A549 (cell line): ENCODE data around the gene ZNF469.

- PRO-cap = no peak
CAGE:
- cytosol, long polyA plus RNA = no peak
- long polyA plus RNA = no peak
- nucleus, long polyA plus RNA = no peak
These were observed 19.7 kb upstream of the JPH3 start for GRCh38 chr16:87582617-87583014.

DNA sequence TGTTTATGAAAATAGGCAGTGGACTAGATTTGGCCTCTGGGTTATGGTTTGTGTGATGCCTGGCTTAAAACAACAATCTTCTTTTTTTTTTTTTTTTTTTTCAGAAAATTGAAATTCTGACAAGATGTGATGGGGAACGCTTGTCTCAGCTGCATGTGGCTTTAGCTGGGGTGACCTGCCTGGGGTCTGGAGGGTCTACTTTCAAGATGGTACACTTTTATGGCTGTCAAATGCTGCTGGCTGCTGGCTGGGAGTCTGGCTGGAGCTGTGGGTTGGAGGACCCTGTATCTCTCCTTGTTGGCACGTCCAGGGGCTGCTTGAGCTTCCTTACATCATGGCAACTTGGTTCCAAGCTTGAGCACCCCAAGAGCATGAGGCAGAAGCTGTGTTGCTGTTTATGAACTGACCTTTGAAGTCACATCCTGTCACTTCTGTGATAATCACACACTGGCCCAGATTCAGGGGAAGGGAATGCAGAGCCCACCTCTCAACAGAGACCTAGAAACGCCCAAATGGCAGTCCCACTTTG lies 3.2 kb upstream of the JPH3 start:
- PRO-cap = no peak
CAGE:
- cytosol, long polyA plus RNA = no peak
- long polyA plus RNA = no peak
- nucleus, long polyA plus RNA = no peak

DNA sequence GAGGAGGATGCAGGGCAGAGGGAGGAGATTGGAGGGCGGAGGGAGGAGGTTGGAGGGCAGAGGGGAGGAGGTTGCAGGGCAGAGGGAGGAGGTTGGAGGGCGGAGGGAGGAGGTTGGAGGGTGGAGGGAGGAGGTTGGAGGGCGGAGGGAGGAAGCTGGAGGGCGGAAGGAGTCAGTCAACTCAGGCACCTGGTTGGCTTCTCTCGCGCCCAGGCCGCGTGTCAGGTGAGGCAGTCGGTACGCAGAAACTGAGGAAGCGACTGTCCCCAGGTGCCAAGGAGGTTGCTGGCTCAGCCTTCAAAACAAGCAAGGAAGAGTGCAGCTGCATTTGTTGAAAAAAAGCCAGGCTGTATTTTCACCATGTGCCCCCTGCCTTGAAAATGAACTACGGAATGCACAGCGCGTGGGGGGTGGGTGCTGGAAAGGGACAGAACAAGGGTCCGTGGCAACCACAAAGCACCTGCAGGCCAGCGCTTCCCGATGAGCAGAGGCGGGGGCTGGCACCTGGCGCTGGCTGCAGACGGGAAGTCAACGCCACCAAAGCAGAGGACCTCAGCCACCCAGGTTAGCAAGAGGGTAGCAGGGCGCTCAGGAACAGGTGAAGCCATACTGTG lies 64.9 kb downstream of the KLHDC4 start:
- PRO-cap = no peak
CAGE:
- cytosol, long polyA plus RNA = no peak
- long polyA plus RNA = no peak
- nucleus, long polyA plus RNA = no peak

- PRO-cap = no peak
CAGE:
- cytosol, long polyA plus RNA = no peak
- long polyA plus RNA = no peak
- nucleus, long polyA plus RNA = no peak
These were observed 26.8 kb downstream of the SLC7A5 start for GRCh38 chr16:87842357-87842959.

DNA sequence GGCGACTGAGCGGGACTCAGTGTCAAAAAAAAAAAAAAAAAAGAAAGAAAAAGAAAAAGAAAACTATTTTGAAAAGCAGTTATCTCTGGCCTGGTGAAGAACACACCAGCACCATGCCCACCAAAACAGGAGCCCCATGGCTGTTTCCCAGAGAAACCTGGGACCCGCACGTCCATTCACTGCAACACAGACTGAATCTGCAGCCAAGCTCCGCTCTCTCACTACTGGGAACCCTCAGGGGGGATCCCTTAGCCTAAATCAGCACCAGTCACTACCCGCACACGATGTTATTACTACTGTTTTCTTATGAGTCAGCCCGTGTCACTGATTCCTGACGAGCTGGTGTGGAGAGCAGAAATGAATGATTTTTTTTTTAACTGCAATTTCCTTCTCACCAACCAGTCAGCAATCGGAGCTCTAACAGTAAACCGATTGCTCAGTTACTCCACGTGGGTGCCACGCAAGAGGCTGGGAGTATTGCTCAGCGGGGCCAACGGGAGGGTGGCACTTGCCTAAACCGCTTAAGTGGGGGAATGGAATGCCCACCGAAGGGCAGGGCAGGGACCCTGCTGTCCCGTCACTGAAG lies 1.1 kb downstream of the SLC7A5 start:
- PRO-cap = bidirectional peak, plus-strand start at position 524 of the sequence, minus-strand start at position 364 of the sequence
CAGE:
- cytosol, long polyA plus RNA = no peak
- long polyA plus RNA = no peak
- nucleus, long polyA plus RNA = no peak

DNA sequence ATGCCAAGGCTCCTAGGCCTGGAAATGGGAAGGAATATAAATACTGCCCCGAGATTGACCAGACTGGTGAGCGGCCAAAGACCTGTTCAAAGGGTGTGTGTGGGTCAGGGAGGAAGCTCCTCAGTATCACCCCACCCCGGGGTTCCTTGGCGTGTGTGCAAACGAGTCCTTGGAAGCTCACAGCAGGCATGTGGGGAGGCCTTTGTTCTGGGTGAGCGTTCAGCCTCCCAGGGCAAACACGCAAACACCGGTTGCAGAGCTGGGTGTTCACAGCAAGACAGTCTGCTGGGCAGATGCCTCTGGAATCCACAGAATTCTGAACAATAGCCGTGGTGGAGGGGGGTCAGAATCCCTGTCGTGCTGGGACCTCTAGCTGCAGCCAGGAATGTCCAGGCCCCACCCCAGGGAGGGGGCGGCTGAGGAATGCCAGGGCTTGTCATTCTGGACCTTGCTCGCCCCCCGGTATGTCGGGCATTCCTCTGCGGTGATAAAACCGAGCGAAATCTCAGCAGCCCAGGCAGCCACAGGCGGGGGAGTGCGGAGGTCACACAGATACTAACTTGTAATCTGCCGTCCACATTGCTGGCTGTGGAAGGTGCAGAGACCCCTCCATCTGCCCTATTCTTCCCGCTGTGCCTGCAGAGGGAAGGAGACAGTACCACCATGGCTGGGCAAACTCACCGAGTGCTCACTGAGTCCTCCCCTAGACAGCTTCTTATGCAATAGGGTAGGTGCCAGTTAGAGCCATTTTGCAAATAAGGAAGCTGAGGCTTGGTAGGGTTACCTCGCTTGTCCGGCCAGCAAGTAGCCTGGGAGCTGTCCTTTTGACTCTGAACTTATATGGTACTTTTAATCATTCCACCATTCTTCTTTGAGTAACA lies 1.3 kb upstream of the SLC7A5 start:
- PRO-cap = no peak
CAGE:
- cytosol, long polyA plus RNA = no peak
- long polyA plus RNA = no peak
- nucleus, long polyA plus RNA = no peak

- PRO-cap = no peak
CAGE:
- cytosol, long polyA plus RNA = no peak
- long polyA plus RNA = no peak
- nucleus, long polyA plus RNA = no peak
These were observed 3.2 kb upstream of the SLC7A5 start for GRCh38 chr16:87872529-87872876.

- PRO-cap = no peak
CAGE:
- cytosol, long polyA plus RNA = no peak
- long polyA plus RNA = no peak
- nucleus, long polyA plus RNA = no peak
These were observed 17.6 kb downstream of the CA5A start for GRCh38 chr16:87918794-87919135.

DNA sequence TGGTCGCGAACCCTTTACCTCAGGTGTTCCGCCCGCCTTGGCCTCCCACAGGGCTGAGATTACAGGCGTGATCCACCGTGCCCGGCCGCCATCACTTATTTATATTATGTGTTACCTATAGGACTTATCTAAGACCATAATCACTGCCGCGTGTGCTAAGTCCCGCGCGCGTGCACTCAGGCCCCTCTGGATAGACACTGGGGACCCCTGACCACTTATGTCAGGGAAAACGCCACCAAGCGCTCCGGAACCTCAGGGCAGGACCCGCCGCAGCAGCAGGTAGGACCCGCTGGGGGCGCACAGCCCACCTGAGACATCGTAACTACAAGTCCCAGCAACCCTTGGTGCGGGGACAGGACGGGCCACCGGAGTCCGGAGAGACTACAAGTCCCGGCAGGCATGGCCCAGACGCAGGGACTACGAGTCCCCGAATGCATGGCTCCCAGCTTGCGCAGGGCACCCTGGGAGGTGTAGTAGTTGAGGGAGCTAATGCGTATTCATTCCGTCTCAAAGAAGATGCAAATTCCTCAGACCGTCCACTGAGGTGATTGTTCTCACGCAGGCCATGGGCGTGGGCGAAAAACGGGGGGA lies 490 bp upstream of the BANP start:
- PRO-cap = no peak
CAGE:
- cytosol, long polyA plus RNA = no peak
- long polyA plus RNA = no peak
- nucleus, long polyA plus RNA = no peak

DNA sequence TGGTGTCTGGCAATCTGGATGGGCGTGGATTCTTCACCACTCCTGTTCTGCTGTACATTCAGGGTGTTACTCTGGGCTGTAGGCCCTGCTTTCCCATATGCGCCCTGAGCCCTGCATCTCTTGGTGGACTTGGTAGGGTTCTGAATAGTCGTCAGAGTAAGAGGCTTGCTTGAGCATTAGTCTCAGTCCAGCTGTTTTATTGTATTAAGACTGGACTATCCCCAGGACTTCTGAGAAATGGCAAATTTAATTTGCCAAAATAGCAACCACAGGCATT lies 14.9 kb downstream of the BANP start:
- PRO-cap = no peak
CAGE:
- cytosol, long polyA plus RNA = no peak
- long polyA plus RNA = no peak
- nucleus, long polyA plus RNA = no peak

GRCh38 chr16:87982379-87982782 lies 31.1 kb downstream of the BANP start:
- PRO-cap = no peak
CAGE:
- cytosol, long polyA plus RNA = no peak
- long polyA plus RNA = no peak
- nucleus, long polyA plus RNA = no peak

DNA sequence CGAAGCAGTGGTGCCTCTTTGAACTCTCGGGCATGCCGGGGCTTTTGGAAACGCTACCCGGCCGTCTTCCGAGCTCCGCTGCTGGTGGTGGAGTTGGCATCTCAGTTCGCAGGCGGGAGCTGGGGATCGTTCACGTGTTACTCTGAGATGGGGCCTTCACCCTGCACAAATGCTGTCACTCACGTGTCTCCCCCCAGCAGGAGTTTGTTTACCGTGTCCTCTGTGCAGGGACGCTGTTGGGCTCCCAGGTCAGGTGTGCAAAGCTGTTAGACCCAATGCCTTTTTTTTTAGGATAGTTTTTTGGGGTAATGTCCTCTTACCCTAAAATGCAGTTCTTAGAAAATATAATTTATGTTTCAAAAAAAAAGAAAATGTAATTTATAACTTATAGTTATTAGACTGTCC lies 34.0 kb downstream of the BANP start:
- PRO-cap = no peak
CAGE:
- cytosol, long polyA plus RNA = no peak
- long polyA plus RNA = no peak
- nucleus, long polyA plus RNA = no peak

DNA sequence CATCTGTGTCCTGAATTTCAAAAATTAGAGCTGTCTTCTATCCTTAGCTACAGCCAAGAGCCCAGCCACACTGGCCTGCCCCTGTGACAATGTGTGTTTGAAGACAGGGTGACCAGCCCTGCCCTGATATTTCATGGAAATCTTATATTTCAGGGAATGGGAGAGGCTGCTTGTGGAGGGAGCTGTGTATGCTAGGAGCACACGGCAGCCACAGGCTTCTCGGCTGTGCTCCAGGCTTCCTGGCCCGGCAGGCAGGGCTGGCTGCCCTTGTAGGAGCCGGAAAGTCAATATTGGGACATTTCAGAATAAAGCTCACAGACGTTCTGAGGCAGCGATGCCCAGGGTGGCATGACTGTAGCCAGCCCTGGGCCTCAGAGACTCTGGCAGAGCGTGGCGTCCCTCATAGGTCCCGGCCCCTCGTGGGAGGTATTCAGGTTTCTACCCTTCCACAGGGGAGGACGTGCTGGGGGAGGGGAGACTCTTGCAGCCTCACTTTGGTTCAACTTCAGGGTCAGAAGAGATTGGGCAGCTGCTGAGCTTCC lies 65.7 kb downstream of the BANP start:
- PRO-cap = no peak
CAGE:
- cytosol, long polyA plus RNA = no peak
- long polyA plus RNA = no peak
- nucleus, long polyA plus RNA = no peak

DNA sequence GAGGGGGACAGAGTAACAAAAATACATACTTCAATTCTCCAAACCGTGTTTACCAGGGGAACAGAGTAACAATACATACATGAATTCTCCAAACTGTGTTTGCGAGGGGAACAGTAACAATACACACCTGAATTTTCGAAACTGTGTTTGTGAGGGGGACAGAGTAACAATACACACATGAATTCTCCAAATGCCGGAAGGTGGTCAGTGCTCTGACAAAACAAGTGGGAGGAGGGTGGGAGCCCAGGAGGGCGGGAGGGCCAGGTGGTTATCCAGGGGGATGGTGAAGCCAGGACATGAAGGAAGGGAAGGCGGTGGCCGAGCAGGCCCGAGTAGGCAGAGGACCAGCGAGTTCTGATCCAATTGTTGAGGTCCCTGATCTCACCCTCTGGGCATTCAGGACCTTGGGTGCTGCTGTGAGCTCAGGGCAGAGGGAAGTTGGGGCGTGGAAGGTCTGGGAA lies 75.5 kb downstream of the BANP start:
- PRO-cap = no peak
CAGE:
- cytosol, long polyA plus RNA = no peak
- long polyA plus RNA = no peak
- nucleus, long polyA plus RNA = no peak

DNA sequence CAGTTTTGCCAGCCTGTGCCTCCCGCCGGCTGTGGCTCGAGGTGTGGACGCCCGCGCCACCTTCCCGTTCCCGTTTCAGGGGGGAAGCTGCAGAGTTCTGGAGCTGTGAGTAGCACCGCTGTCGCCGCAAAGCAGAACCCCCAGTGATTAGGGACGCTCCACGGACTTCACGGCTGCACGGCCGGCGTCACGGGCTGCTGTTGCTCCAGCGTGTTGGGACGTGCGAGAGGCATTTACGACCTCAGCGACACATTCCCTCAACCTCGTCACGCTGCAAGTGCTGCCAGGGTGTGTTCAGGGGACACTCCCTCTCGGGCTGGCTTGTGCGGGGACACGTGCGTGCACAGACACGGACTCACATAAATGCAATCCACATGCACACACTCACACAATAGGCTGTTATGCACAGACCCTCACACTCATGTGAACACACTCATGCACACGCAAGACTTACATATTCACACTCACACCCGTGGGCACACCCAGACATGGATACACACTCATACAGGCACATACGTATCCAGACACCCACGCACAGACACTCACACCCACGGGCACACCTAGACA lies 198.2 kb upstream of the ZNF469 start:
- PRO-cap = no peak
CAGE:
- cytosol, long polyA plus RNA = no peak
- long polyA plus RNA = no peak
- nucleus, long polyA plus RNA = no peak

DNA sequence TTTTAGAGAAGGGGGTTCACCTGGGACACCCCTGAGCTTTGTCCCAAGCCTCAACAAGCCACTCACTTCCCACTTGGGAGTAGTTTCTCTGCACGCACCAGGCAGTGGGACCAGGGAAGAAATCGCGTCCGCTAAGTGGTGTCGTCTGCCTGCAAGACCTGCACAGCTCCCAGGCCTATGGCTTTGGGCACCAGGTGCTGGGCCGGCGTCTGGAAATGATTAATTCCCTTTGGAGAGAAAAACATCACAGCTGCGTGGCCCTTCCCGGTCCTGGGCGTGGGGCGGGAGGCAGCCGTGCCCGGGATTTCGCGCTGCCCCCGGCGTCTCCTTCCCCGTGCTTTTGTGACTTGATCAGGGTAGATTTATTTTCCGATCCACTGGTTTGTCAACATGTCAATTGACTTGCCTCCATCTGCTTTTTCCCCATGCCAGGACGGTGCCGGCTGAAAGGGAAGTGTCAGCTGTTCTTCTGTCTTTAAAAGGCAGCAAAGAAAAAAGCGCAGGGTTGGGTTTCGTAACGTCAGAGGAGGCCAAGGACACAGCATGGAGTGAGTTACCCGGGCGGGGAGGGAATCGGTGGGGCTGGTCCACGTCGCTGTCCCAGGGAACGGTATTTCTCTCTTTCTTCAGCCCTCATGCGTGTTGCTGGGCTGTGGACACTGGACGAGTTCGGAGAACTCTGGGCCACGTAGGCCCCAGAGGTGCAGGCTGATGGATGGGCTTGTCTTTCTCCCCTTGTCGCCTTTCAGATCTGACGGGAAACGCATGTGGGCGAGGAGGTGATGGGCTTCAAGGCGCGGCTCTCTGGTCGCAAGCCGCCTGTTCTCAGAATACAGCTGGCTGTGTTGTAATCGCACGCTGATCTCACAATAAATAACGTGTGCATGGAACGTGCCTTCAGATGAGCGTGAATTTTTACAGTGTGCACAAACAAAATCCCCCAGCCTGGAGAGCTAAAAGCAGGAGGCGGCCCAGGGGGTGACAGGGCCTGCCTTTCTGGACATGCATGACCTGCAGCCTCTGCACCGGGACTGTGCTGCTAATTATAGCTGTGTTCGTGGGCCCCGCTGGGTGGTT lies 188.1 kb upstream of the ZNF469 start:
- PRO-cap = no peak
CAGE:
- cytosol, long polyA plus RNA = no peak
- long polyA plus RNA = no peak
- nucleus, long polyA plus RNA = no peak

DNA sequence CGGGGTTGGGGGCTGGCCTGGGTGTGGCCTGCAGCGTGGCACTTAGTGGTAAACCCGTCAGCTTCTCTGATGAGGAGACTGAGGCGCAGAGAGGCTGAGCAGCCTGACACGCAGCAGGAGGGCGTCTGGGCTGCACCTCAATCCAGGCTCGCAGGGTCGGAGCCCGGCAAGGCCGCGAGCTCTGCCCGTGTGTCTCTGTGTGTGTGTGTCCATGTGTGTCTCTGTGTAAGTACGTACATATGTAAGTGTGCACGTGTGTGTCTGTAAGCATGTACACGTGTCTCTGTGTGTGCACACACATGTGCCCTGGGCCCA lies 158.3 kb upstream of the ZNF469 start:
- PRO-cap = no peak
CAGE:
- cytosol, long polyA plus RNA = no peak
- long polyA plus RNA = no peak
- nucleus, long polyA plus RNA = no peak

GRCh38 chr16:88333345-88333882 lies 49.3 kb upstream of the ZNF469 start:
- PRO-cap = no peak
CAGE:
- cytosol, long polyA plus RNA = no peak
- long polyA plus RNA = no peak
- nucleus, long polyA plus RNA = no peak

DNA sequence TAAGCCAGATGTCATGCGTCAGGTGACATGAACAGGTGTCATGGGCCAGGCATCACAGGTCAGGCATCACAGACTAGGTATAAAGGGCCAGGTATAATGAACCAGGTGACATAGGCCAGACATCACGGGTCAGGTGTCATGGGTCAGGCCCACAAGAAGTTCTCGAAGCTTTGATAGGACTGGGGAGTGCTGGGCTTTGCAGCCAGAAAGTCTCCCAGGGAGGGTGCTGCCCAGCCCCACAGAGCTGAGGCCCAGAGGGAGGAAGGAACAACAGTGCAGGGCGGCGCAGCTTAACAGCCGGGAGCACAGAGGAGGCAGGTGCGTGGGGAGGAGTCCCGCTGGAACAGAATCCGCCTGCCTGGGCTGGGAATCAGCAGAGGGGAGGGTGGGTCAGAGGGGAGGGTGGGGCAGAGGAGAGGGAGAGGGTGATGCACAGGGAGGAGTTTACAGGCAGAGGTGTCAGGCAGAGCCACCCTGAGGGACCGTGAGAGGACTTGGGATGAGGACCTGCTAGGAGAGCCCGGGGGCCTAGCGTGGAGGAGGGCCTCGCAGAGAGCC lies 42.3 kb upstream of the ZNF469 start:
- PRO-cap = no peak
CAGE:
- cytosol, long polyA plus RNA = no peak
- long polyA plus RNA = no peak
- nucleus, long polyA plus RNA = no peak

- PRO-cap = no peak
CAGE:
- cytosol, long polyA plus RNA = no peak
- long polyA plus RNA = no peak
- nucleus, long polyA plus RNA = no peak
These were observed at the start of gene ZNF469 for GRCh38 chr16:88382726-88383271. Gene ZNF469, plus strand, starts transcription at chr16:88382959.